Mammary epithelial cell (primary cell): ENCODE measurements around a stretch of chr9.

DNA sequence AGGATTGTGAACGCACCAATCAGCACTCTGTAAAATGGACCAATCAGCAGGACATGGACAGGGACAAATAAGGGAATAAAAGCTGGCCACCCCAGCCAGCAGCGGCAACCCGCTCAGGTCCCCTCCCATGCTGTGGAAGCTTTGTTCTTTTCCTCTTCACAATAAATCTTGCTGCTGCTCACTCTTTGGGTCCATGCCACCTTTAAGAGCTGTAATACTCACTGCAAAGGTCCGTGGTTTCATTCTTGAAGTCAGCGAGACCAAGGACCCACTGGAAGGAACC is 110.2 kb downstream of the SPATA31D1 start:
- CAGE, long polyA plus RNA: no peak
- RRBS: no CpG with 5 or more reads among the region's 5 CpGs

- CAGE, long polyA plus RNA: no peak
- RRBS: no CpG with 5 or more reads among the region's 3 CpGs
Measured at GRCh38 chr9:83220591-83221194, 157.8 kb upstream of the RASEF start.

DNA sequence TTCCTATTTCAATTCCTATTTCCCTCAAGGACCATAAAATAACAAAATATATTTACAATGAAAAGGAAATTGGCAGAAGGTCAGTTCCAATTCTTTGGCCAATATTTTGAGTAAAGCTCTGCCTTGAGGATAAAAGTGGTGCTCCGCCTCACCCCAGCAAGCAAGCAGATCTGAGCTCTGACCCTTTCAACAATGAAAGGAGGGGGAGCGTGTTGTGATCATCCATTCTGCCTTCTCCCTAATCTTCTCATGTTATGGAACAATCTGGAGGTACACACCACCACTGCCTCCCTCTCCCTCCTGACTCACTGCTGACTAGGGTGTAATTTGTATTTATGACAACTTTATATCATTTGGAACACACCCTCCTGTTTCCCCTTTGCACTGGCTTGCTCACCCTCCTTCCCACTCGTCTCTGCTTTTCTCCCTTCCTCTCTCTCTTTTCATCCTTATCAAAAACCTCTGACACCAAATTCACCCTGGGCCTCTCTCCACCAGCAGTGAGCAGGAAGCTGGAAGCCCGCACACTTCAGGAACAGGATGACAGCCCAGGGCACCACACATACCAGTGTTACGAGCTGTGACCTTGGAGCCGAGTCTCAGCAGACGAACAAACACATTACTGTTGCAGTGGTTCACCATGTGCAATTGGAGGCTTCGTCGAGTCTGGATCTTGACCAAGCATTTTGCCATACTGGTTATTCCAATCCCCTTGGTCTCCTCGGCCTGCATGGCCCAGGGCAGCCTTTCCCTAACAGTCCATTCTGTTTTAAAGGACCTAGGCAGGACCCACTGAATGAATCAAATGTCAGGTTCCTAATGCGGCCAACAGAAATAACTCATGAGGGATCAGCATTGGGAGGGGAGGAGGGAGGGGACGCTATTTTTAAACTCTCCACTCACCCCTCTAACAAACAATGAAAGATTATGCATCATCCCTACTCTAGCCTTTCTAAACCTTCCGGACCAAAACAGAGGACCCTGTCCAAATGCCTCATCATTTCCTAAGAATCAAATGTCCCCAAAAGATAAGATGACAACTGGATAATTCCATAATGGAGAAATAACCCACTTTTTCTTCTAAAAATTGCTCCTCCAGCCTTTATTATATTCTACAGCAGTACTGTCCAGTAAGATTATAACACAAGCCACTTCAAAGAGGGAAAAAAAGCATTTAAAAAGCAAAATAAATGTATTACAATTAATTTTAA is 203.9 kb upstream of the RASEF start:
- CAGE, long polyA plus RNA: no peak
- RRBS: no CpG with 5 or more reads among the region's 13 CpGs

GRCh38 chr9:83554220-83554782 is 16.1 kb upstream of the FRMD3 start:
- CAGE, long polyA plus RNA: no peak
- RRBS: no CpG with 5 or more reads among the region's 4 CpGs

DNA sequence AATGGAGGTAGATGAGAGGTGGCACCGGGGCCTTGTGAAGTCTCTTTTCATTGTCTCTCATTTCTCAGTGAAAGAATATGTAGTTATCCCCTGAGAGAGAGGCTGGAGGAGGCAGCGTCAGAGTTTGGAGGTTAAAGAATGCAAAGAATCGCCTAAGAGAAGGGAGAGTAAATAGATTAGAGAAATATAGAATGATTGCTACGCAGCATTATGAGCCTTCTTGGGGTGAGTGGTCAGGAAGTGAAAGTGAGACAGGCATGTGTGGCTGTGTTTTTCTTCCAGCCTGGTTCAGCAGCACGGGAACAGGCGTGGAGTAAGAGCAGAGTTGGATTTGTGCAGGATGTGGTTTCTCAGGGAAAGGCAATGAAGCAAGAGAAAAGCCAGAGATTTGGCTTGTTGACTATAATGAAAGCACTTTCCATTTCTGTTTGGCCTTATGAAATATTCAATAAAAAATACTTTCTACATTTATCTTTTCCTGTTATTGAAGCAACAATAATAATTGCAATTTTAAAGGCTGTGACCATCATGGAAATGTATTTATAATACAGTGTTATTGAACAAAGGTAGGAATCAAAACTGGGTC is 34.3 kb upstream of the FRMD3 start:
- CAGE, long polyA plus RNA: no peak
- RRBS: no CpG with 5 or more reads among the region's 6 CpGs

- CAGE, long polyA plus RNA: no peak
- RRBS: no CpG with 5 or more reads among the region's 11 CpGs
Measured at GRCh38 chr9:83969618-83970713, 10.0 kb downstream of the HNRNPK start.

- CAGE, long polyA plus RNA: no peak
- RRBS: no CpG with 5 or more reads among the region's 14 CpGs
Measured at GRCh38 chr9:84170209-84171298, 170.0 kb downstream of the SLC28A3 start.

GRCh38 chr9:84535870-84536309 is 133.6 kb upstream of the NTRK2 start:
- CAGE, long polyA plus RNA: no peak
- RRBS: no CpG with 5 or more reads among the region's 10 CpGs

GRCh38 chr9:84701934-84702410 is 32.4 kb downstream of the NTRK2 start:
- CAGE, long polyA plus RNA: no peak
- RRBS: no CpG with 5 or more reads among the region's 4 CpGs

DNA sequence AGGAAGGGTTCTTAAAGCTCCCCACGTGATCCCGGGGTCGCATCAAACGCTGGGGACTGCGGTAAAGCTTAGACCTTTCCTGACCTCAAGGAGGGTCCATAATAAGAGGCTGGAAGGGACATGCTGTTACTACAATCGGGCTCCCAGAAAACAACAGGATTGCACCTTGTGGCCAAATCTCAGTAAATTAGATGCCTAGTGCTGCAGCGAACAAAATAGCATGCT is 548 bp upstream of the AGTPBP1 start:
- CAGE, long polyA plus RNA: no peak
- RRBS: 5% methylated on average over 2 of the region's 7 CpGs

DNA sequence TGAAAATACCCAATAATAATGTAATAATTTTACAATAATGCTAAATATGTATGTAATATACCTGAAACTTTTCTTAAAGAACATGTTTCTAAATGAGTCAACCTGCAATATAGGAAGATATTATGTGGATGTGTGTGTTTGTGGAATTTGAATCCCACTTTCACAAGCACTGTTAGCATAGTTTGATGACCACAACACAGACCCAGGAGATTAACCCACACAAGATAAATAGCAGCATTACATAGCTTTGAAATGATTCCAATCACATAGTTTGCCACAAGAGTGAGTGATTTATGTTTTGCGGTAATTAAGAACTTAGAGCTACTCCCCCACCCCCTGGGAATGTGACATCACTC is 1.4 kb upstream of the AGTPBP1 start:
- CAGE, long polyA plus RNA: no peak
- RRBS: no CpG with 5 or more reads among the region's 1 CpG

GRCh38 chr9:85822632-85823144 is 80.9 kb upstream of the AGTPBP1 start:
- CAGE, long polyA plus RNA: no peak
- RRBS: no CpG with 5 or more reads among the region's 7 CpGs

DNA sequence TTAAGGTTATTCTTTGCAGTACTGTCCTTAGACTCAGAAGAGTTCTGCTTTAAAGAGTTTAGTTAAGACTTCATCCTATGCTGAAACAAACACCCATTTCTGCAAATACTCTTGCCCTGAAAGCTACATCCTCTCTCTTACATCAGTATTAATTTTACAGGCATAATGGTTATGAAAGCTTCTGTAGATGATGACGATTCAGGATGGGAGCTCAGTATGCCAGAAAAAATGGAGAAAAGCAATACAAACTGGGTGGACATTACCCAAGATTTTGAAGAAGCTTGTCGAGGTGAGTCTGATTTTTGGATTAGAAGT is 1.0 kb downstream of the NAA35 start:
- CAGE, long polyA plus RNA: no peak
- RRBS: no CpG with 5 or more reads among the region's 2 CpGs

- CAGE, long polyA plus RNA: no peak
- RRBS: no CpG with 5 or more reads among the region's 7 CpGs
Measured at GRCh38 chr9:86023949-86024645, 75.3 kb downstream of the GOLM1 start.

- CAGE, long polyA plus RNA: no peak
- RRBS: no CpG with 5 or more reads among the region's 3 CpGs
Measured at GRCh38 chr9:86355675-86356125, 1.5 kb upstream of the TUT7 start.

DNA sequence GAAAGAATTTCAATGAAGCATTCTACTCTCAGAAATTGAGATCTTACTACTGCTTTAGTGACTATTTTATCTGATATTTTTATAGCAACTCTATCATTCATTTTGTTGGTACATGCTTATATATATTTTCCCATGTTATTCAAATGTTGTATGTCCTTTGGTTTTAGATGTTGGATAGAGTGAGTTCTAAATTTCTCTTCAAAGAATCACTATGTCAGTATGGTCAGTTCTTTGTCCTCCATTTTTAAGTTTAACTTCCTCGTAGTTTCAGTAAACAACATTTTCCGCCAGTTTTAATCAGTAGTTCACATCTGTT is 82.1 kb upstream of the TUT7 start:
- CAGE, long polyA plus RNA: no peak
- RRBS: no CpG with 5 or more reads among the region's 2 CpGs

DNA sequence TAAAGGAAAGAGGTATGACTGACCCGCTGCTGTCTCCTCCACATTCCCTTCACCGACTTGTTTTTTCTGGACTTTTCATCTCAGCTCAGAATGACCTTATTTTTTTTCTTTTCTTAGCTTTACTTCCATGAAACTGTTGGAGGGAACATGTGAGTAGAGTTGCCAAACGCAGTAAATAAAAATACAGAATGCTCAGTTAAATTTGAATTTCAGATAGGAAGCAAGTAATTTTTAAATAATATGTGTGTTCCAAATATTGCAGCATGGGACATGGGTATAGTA is 230.1 kb upstream of the TUT7 start:
- CAGE, long polyA plus RNA: no peak
- RRBS: no CpG with 5 or more reads among the region's 3 CpGs

- CAGE, long polyA plus RNA: no peak
- RRBS: 5% methylated on average over 4 of the region's 13 CpGs
Measured at GRCh38 chr9:86947799-86948253, 520 bp upstream of the GAS1 start.

DNA sequence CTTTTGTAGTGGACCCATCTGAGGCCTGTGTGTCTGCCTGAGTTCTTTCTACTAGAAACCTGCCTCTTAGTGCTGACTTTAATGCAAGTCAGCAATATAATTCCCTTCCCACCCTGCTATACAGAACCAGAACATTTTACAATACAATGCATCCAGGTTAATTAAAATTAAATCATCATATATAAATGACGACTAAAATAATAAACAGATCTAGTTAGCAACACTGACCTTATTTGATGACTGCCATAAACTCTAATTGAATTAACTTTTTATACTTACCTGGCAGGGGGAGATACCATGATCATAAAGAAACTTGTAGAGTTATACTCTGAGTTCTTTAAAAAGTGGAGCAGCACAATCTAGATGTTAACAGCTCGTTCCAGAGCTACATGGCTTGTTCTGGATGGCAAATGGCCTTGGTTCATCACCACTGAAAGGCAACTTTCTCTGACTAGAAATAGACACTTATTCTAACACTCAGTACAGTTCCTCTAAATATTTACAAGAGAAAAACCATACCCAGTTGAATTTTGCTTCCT is 82.8 kb upstream of the GAS1 start:
- CAGE, long polyA plus RNA: no peak
- RRBS: no CpG with 5 or more reads among the region's 2 CpGs

GRCh38 chr9:87406615-87407238 is 90.9 kb upstream of the DAPK1 start:
- CAGE, long polyA plus RNA: no peak
- RRBS: no CpG with 5 or more reads among the region's 5 CpGs